Left ventricle myocardium (tissue), 1 donor: ENCODE data around the genes HINT3 and THEMIS.

DNA sequence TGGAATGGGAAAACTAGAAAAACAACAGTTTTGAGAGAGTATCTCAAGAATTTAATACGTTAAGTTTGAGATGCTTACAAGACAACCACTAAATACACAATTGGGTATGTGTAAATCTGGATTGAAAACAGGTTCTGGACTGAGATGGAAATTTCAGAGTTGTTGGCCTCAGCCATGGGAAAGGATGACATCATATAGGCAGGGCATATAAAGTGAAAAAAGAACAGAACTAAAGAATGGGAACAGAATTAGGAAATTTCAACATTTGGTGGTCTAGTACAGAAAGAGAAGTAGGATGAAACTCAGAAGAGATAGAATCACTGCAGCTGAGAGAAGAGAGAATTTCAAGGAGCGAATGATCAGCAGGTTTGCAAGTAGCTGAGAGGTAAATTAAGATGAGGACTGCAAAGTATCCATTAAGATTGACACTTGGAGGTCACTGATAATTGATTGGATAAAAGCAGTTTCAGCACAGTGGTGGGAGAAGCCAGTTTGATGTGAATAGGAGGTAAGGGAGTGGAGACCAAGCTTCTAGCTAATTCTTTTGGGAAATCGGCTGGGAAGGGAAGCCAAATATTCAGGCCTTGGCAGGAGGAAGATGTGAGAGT, 37.3 kb downstream of the NCOA7 start:
- PRO-cap, result no peak

DNA sequence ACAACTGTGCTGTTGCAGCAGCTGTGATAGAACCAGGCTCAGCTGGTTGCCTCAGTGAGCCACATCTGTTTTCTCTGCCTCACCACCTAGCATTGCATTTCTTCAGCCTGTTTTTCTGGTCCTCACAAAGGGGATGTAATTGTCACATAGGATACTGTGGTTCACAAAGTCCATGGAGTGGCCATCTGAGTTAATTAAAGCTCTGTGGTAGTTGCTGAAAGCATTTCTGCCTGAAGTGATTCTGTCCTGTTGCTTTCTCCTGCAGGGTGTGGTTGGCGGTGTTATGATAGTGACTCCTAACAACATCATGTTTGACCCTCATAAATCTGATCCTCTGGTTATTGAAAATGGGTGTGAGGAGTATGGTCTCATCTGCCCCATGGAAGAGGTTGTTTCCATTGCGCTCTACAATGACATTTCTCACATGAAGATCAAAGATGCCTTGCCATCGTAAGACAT, 71.6 kb upstream of the HINT3 start:
- PRO-cap, result no peak

- PRO-cap, result no peak
Observed at GRCh38 chr6:125888989-125890209, 67.2 kb upstream of the HINT3 start.

DNA sequence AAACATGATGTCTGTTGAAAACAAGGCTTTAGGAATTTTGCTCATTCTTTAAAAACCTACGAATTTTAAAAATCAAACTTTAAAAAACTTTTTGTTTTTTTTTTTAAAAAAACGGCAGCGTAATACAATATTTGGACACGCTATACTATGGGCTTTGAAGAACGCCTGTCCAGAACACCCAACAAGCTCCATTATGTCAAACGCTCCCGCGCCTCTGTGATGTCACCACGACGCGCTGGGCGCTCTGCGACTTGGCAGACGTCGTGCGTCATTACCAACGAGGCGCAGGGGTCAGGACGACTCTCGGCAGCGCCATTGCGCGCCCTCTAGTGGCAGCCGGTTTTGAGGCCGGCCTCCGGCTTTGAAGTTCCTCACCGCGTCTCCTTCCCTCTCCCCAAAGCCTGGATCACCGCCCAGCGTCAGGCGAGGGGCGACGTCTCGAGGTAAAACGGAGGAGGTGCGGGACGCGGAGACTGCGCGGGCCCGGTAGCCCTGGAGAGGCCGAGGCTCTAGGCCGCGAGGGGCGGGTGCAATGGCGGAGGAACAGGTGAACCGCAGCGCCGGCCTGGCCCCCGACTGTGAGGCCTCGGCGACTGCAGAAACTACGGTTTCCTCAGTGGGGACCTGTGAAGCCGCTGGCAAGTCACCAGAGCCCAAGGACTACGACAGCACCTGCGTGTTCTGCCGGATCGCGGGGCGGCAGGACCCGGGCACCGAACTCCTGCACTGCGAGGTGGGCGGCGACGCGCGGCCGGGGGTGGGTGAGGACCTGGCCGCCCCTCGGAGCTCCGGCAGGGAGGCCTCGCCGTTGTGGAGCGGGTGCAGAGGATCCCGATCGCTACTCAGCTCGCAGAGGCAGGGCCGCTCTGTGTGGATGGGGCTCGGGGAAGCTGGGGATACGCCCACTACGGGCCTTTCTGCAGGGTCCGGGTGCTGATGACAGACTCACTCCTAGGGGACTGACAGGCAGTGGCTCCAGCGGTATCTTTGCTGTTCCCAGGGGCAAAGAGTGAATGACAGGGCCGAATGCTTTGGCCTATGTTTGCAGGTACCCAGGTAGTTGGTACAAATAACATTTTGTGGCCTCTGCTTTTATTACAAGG, at the start of gene HINT3:
HINT3 (plus strand) TSS at position 325 of the 1,103 bp plus-strand sequence.
- PRO-cap, result bidirectional peak, plus-strand start at position 329 of the sequence, minus-strand start at position 218 of the sequence; bidirectional peak, plus-strand start at position 797 of the sequence, minus-strand start at position 844 of the sequence

- PRO-cap, result no peak
Observed at GRCh38 chr6:127148369-127148960, 30.0 kb downstream of the RSPO3 start.

DNA sequence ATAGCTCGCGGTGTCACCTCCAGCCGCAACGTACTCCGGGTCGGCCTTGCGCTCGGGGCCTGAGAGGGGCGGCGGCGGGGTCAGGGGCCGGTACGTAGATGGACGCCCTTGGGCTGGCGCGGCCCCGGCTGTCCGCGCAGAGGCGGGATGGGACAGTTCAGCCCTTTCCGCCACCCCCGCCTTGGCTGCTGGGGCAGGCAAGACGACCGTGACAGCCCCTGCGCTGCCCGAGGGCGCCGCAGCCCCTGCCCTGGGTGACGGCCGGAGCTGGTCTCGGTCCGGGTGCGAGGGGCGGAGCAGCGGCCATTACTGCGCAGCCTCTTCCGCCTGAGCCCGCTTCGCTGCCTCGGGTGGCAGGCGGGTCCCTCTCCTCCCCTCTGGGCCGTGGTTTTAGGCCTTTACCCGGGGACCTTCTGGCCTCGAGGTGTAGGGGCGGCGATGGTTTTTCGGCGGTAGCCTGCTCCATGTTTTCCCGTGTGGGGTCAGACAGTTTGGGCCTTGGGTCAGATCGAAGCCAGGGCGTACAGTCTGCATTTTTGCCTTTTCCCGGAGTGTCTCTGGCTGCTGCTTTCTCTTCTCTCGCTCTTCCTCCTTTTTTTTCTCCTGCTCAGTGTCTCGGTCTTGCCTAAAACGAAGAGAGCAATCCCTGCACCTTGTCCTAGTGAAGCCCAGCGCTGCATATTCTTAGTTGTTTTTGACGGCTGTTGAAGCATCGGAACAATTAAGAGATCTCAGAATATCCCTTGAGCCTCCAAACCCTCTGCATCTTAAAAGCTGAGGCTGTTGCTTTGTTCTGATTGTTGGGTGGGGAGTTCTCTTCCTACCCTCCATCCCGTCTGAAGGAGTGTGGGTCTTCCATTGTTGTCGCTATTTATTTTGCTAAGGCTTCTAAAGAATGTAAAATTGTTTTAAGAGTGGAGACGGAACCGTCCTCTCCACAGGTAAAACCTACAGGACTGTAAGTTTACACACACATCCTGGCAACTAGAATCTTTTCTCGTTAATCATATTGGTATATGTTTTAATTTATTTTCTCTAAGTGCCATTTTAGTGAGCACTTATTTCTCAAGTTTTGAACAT, 682 bp downstream of the RNF146 start:
- PRO-cap, result bidirectional peak, plus-strand start at position 336 of the sequence, minus-strand start at position 100 of the sequence

GRCh38 chr6:127268868-127269239, 2.2 kb downstream of the RNF146 start:
- PRO-cap, result no peak

GRCh38 chr6:127516323-127516815, 57.2 kb upstream of the KIAA0408 start:
- PRO-cap, result no peak

DNA sequence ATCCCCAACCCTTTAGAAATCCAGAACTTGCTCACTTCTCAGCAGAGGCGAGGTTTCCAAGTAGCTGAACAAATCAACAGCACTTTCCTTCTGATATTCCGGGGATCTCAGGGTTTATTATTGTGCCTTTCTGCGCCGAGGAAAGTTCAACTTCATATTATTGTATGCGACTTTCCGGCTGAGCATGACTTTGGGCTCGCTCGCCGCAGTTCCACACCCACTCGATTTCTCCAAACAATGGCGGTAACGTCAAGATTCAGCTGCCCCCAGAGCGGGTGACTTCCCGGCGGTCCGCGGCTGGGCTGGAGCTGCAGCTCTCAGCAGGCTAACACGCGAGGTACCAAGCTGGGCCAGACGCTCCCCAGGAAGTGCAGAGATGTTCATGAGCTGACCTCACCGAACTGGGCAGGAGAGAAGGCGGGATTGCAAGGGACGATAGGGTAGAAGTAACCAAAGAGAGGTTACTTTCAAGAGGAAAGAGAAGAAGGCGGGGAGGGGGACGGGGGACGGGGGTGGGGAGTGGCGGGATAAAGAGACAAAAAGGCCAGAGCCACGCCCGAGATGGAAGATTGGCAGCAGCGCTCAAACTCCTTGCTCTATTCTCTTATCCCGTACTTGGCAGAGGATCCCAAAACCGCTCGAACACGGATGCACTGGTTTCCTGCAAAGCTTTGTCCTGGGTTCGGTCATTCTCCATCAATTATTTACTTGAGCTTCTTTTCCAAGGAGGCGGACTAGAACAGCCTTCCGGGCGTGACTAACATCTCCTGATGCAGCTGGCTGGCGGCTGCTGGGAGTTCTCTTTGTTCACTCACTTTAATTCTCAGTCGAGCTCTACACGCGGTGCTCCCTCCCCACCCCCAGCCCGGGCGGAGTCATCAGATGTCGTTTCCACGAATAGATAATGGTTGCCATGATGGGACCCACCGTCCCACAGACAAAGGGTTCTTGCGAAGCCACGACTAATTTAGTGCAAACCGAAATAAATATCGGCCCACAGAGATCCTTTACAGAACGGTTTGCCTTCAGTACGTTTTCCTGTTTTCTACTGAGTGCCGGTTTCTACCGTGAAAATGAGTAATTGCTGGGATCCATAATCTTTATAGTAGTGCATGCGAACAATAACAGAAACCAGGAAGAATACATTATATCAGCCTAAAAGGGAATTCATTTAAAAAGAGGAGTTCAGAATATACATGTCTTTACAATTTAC, 58.0 kb upstream of the C6orf58 start:
- PRO-cap, result no peak

GRCh38 chr6:127900836-127901469, at the start of gene THEMIS:
THEMIS (minus strand) TSS chr6:127901058.
- PRO-cap, result no peak

DNA sequence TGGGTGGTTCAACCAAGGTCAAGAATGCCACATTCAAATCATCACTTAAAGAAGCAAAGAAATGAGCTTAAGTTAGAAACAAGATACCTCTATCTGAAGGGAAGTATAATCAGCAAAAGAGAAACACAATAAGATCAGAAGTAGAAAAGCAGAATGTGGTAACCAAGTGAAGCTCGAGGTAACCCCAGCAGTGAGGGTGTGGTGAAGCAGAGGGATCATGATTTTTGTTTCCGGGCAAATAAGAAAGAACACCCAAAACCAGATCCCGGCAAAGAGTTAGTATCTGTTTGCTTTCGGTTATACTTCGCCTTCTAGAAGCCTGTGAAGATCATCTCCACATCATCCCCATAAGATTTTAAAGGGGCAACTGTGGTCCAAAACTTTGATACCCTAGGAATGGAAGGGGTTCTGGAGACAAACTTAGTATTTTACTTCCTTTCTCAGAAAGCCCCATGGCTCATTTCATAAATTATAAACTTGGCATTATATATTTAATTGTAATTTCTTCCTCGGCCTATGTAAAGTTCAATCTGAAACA, 33.7 kb upstream of the THEMIS start:
- PRO-cap, result no peak

- PRO-cap, result no peak
Observed at GRCh38 chr6:128044378-128044992, 143.6 kb upstream of the THEMIS start.

DNA sequence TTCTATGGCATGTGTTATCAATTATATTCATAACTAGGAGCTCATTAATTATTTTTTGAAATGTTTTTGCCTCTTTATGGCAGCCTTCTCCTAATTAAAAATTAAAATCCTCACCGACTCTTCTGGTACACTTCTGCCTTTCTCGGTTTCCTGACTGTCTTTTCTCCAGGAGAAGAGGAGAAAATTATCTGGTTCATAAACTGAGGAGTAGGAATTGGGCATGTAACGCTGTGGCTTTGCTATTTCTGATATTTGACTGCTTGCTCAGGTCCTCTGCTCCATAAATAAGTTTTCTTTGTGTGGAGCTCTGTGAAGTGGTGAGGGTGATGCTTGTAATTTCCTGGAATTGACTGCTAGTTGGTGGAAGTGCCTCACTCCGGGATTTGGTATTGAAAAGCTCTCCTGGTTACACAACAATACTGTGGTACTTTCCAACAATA, 25.2 kb upstream of the LAMA2 start:
- PRO-cap, result no peak

DNA sequence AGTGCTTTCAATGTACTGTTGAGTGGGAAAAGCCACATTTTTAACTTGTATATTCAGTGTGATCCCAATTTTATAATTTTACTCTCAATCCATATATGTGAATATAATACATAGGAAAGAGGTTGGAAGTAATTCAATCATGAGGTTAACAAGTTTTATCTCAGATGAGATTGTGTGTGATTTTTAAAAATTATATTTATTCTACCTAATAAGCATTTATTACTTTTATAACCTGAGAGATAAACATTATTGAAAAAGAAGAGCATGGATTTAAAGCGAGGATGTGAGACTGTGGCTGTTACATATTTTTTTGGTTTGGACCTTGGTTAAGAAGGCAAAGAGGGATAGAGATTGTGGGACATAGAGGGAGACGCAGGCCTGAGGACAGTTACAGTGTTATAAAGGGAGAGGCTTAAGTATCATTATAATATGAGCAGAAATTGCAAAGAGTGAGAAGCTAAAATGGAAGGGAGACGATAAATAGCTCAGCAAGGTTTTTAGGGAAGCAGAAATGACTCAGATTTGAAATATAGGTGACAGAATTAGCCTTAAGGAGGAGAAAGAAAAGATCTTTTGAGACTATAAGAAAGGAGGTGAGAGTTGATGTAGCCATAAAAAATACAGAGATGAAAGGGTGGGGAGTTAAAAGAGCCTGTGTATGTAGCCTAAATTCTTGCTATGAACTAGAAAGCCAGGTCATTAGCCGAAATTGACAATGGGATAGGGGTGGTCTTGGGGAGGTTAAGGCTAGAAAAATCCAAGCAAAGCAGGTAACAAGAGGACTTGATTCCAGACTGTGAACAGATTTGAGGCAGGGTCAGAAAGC, 64.7 kb downstream of the LAMA2 start:
- PRO-cap, result no peak

GRCh38 chr6:129013386-129013968, 130.5 kb downstream of the LAMA2 start:
- PRO-cap, result no peak

DNA sequence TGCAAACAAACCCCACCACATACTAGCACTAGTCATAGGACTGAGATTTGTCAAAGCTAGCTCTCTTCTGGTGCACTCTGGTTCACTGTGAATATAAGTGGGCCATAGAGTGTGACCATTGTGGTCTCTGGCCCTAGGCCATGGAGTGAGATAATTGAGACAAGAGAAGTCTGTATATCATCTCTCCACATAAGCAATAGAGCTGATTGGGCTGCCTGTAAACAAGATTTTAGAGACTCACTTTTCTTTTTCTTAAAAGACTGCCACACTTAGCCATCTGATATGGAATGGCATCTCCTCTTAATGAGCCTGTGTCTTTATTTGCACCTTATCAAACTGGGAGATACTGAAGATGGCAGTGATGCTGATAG, 247.2 kb downstream of the LAMA2 start:
- PRO-cap, result no peak

GRCh38 chr6:129133741-129134341, 250.9 kb downstream of the LAMA2 start:
- PRO-cap, result no peak

GRCh38 chr6:129377675-129378307, 332.2 kb downstream of the ARHGAP18 start:
- PRO-cap, result no peak

DNA sequence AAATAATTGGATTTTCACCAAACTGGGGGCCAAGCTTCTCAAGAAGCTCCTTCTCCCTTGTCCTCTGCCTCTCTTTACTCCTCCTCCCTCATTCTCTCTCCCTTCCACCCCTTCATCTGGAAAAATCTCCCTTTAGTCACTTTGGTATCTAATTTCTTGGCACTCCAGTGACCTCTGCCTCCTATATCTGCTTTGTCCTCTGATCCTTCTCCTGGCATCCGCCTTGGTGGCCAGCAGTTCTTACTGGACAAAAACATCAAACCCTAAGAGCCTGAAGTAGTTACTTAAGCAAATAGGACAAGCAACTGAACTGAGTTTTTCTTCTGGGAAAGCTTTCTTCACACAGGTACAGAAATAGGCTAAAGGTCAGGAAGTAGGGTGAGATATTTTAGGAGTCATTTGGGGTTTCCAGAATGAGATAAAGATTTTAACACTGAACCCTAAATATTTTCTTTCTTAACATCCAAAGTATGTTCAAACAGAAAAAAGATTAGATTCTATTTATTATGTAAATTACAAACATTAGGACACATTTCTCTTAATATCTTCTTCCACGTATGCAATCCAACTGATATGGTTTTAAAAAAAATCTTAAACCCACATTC, 220.6 kb downstream of the ARHGAP18 start:
- PRO-cap, result no peak

GRCh38 chr6:129744687-129745060, 34.7 kb upstream of the ARHGAP18 start:
- PRO-cap, result no peak